ENCODE data around the genes TAS2R19 and SMIM10L1.

- PRO-cap: no peak
Measured at GRCh38 chr12:10368022-10368645, 21.7 kb downstream of the KLRK1 start.

DNA sequence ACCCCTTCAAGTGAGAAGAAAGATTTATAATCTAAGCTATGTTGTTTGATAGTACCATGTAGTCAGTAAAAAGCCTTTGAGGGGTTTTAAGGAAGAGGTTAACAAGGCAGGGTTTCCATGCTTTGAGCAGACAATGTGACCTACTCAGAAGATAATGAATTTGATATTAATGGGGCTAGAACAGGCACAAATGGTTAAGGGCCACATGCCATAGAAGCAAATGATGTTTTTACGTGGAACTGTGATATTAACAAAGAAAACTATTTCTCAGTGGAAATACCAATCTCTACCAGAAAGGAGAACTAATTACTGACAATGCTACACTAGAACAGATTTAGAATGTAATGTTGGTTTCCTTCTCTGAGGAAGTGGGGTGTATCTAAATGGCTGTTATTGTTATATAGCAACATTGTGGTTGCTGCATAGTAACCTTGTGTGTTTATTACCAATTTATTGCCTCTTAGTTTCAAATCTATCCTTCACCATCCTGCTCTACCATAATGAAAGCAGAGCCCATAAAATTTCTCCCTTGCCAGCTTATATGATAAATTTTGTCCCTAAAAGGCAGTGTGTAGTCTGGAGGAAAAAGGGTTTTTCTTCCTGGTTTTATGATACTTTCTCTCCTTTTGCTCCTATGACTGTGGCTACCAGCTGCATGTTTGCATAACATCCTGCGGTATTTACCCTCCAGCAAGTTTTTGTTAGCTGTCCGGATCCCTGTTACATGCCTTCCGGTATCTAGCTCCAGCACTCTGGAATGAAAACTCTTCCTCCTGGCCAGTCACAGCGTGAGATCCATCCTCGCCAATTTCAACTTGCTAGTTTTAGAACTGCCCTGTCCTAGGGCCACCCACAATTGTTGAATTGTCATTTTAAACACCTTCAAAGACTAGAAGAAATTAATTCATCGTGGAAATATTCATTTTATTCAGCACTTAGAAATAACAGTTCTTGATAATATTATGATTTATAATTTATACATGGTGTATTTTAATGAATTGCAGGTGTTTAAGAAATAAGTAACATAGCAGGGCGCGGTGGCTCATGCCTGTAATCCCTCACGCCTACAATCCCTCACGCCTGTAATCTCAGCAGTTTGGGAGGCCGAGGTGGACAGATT, 5.7 kb upstream of the KLRK1 start:
- PRO-cap: bidirectional peak, plus-strand start at position 757 of the sequence, minus-strand start at position 759 of the sequence

DNA sequence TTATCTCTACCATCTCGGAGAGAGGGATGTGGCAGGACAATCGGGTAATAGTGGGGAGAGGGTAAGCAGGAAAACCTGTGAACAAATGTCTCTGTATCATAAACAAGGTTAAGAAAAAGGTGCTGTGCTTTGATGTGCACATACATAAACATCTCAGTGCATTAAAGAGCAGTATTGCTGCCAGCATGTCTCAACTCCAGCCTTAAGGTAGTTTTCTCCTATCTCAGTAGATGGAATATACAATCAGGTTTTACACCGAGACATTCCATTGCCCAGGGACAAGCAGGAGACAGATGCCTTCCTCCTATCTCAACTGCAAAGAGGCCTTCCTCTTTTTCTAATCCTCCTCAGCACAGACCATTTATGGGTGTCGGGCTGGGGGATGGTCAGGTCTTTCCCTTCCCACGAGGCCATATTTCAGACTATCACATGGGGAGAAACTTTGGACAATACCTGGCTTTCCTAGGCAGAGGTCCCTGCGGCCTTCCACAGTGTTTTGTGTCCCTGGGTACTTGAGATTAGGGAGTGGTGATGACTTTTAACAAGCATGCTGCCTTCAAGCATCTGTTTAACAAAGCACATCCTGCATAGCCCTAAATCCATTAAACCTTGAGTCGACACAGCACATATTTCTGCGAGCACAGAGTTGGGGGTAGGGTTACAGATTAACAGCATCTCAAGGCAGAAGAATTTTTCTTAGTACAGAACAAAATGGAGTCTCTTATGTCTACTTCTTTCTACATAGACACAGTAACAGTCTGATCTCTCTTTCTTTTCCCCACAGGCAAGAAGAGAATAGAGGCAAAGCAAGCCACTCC, 41.7 kb downstream of the MAGOHB start:
- PRO-cap: no peak

DNA sequence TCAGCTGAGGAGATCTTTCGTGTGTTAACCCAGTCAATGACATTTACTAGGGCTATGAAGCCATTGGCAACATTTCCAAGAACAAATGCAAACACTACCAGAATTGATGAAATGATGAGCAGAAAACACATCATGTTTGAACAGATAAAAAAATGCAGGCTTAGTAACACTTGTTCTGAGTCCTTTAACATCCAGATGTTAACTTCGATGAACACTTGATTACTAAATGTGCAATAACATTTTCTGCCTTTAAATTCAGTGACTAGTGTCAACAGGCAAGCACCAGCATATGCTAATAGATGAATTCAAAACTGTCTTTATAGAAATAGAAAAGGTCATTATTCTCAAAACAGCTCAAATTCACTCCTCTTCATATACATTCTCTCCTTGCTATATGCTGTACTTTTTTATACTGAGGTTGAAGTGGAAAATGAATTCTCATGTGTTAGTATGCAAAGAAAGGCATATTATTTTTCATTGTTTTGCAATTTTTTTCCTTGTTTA, at the start of gene TAS2R19:
Gene TAS2R19, minus strand, starts transcription at position 183 of the 504 bp plus-strand sequence.
- PRO-cap: no peak

DNA sequence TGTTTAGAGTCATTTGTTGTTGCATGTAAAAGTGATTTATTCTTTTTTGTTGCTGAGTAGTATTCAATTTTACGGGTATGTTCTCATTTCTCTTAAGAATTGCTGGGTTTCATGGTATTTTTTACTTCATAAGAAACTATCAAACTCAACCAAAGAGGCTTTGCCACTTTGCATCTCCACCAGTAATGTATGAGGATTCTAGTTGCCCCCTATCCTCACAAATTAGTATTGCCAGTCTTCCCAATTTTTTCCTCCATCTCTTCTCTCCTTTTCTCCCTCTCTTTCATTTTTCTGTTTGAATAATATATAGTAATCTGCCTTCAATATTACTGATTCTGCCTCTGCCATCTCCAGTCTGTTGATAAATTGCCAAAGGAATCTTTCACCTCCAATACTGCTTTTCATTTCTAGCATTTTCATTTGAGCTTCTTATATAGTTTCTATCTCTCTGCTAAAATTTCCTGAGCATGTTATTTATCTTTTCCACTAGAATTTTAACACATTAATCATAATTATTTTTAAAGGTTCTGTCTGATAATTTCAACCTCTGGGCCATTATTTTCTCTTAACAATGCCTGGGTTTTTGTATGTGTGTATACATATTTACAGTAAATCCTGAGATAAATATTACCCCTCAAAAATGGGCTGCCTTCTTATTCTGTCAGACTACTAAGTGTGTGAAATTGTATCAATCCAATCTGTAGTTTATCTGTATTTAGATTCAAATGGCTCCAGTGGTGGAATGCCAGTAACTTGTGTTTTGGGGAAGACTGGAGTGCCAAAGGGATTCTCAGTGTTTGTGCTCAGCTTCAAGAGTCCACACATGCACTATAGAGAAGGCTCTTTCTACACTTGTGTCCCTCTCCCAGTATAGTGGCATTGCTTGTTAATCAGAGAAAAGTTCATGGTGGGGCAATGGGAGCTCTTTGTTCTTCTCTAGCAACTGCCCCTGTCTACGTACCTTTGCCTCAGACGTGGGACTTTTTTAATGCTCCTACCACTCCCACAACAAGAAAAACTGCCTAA, 5.6 kb upstream of the SMIM10L1 start:
- PRO-cap: no peak

- PRO-cap: bidirectional peak, plus-strand start at chr12:11171172, minus-strand start at chr12:11171126; bidirectional peak, plus-strand start at chr12:11171711, minus-strand start at chr12:11171611
Measured at GRCh38 chr12:11170859-11172035, at the start of gene SMIM10L1. Gene SMIM10L1 (plus strand): TSS chr12:11171194.

DNA sequence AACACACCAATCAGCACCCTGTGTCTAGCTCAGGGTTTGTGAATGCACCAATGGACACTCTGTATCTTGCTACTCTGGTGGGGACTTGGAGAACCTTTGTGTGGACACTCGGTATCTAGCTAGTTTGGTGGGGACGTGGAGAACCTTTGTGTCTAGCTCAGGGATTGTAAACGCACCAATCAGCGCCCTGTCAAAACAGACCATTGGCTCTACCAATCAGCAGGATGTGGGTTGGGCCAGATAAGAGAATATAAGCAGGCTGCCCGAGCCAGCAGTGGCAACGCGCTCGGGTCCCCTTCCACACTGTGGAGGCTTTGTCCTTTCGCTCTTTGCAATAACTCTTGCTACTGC, 101.7 kb upstream of the ETV6 start:
- PRO-cap: no peak

DNA sequence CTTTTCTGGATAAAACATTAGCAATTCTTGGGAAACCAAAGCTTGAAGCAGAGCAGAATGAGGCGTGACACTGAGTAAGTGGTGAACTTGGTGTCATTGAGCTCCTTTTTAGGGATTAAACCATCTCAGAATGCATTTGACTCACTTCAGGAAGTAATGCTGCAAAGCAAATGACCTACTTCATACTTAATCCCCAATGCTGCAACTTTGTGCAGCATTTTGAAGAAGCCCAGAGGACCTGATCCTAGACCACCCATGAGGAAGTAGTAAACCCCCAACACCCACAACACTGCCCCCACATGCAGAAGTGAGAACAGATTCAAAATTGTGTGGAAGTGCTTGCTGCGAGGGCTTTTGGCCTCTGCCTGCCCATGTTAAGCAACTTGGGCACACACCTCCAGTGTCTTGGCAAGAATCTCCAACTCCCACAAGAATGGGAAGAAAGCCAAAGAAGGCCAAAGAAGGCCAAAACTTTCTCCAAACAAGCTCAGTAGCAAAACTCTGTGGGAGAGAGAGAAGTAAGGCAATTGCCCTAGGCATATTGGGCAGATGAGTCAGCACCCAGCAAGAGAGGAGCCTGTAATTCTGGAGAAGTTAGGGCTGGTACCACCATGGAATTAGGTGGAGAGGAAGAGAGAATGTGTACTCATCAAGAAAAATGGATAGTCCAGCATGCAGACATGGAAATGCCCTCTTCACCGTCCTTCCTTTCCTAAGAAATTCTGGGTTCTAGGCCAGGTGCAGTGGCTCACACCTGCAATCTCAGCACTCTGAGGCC, 69.2 kb upstream of the ETV6 start:
- PRO-cap: no peak

- PRO-cap: no peak
Measured at GRCh38 chr12:11655445-11655752, 5.9 kb downstream of the ETV6 start.

GRCh38 chr12:11661313-11662035, 12.0 kb downstream of the ETV6 start:
- PRO-cap: no peak

DNA sequence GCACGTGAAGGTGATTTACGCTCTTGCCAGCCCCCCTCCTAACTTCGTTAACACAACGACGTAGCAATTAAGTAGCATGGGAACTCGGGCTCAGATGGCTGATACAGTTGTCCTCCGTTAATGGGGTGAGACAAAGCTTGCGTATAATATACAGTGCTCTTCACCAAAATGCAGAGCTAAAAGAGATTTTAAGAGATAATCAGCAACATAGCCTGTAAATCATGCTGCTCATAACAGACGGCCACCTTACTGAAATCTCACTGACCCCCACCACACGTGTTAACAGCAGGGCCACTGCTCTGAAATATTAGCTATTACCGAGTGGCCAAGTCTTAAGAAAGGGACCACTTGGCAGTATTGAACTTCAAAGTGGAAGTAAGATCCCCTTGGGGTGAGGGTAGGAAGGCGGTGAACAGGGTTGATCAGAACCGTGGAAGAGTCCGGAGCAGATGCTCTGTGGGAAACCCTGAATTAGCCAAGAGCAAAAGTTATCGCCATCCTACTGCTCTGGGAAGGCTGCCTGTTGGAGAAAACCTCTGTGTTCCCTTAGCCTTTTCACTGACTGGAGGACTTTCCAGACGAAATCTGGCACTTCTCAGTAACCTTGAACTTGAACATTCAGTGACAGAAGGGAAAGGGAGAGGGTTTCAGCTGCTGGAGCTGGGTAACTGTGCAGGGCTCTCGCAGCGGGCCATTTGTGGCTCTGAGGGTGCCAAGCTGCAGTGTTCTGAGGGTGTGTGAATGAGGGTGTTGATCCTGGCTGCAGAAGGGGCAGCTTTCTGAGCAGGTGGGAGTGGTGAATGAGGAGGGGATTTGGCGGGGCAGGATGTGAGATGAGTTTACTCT, 23.2 kb downstream of the ETV6 start:
- PRO-cap: no peak

- PRO-cap: no peak
Measured at GRCh38 chr12:11724002-11725124, 74.9 kb downstream of the ETV6 start.

DNA sequence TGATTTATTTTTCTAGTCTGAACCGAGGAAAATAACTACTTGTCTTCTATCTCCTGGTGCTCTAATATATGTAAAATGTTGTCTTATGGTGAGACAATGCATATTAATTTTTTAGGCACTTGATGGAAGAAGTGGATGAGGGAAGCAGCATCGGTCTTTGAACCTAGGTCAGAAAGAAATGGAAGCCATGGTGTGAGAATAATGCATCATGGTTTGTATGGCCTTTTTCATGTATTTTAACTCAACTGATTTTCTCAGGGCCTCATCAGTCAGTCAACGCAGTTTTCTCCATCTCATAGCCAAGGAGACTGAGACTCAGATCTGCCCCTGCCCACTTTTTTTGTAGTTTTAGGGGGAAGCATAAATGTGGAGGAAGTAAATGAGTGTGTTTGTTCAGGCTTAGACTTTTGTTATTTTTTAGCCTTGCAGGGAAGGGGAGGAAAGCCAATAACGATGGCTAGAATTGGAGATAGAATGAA, 88.1 kb downstream of the ETV6 start:
- PRO-cap: no peak

DNA sequence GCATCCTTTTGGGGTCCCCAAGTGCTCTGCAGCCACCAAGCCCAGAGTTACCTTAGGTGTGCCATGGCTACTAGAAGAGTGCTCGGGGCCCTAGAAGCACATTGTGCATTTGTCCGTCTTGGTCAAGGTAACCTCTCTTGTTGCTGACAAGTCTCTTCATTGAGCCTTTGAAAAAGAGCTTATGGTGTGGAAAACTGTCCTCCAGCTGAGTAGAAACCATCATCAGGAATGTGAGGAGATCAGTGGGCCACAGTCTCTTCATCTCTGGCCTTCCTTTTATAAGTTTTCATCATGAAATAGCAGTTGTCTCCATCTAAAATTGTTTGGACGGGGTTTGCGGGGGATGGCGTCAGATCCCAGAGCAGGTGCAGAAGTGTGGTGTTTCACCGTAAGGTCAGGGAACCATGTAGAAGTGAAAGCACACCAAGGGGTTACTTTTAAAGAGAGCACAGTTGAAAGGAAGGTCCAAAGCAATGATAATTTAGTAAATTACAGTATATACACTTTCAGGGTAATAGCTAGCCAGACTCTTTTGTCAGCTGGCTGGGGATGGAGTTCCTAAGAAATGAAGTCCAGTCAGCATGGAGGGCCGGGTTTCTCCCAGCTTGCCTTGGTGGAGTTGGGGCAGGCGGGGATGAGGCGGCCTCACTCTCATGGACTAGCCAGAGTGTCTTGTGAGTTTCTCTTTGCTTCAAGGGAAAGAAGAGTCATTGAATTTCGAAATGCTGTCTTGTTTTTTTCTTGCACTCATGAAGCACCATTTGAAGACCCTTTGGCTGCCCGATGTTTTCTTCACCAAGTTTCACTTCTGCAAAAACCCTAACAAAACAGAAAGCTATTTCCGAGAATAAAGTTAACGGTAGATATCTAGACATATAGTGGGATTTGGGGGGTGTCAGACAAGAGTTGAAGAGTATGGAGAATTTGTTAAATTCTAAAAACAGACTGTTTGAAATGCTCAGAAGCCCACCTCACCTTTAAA, 100.6 kb downstream of the ETV6 start:
- PRO-cap: no peak

- PRO-cap: no peak
Measured at GRCh38 chr12:11755300-11756375, 106.2 kb downstream of the ETV6 start.

- PRO-cap: no peak
Measured at GRCh38 chr12:11838343-11838850, 188.9 kb downstream of the ETV6 start.

DNA sequence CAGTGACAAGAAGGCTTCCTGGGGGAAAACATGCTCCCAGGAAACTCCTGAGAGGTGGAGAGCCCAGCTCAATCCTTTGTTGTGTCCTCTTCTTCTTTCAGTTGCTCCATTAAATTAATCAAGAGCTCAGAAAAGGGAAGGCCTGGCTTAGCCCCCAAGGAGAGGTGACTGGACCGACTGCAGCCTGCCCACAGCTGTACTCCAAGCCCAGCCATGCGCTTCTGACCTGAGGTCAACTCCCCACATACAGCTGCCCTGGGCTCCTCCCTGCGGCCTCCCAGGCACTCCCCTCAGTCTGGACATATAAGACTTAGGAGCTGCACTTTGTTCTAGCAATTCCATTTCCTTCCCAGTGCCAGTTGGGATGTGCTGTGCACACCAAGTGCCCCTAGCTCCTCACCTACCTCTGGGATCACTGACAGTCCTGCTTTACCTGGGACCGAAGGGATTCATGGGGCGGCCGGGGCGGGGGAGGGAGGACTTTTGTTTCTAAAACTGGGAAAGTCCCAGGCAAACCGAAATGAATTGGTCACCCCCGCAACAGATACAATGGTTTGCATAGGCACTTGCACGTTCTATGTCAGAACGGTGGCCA, 59.4 kb upstream of the BCL2L14 start:
- PRO-cap: no peak

- PRO-cap: no peak
Measured at GRCh38 chr12:12027802-12028086, 43.0 kb upstream of the BCL2L14 start.

GRCh38 chr12:12032416-12033611, 37.9 kb upstream of the BCL2L14 start:
- PRO-cap: bidirectional peak, plus-strand start at chr12:12032987, minus-strand start at chr12:12032912; unidirectional peak, minus-strand start at chr12:12033433

DNA sequence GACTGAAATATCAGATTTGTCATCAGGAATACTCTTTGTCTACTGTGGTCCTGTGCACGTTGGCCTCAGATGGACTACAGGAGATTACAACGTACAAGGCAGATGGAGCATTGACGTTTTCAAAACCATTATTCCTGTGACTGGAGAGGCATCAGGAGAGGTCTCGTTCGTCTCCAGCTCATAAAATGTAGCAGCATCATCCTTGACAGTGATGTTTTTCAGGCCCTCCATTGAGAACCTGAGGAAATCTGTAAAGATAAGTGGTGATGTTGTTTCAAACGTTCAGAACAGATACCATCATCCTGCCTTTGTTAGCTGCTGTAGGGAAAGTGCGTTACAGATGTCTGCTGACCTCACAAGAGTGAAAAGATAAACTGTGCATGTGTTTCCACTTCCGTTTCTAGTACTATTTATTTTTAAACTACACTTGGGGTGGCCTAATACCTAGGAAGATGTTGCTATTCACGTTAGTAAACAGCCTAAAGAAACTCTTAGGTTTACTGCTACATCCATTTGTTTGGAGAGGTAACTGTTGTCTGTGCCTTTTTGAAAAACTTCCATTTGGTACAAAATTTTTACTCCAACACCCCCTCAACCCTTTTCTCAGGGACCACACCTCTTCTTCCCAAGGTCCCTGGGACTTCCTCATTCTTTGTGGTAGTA, 28.4 kb downstream of the BCL2L14 start:
- PRO-cap: no peak

Measured in Calu3 (cell line).